Measurements from ENCODE around the genes XKRX, GPRASP1, GPRASP3 and TMSB15B.

- PRO-cap: no peak
Measured at GRCh38 chrX:90115665-90116057, 194.0 kb downstream of the TGIF2LX start.

GRCh38 chrX:91780628-91781109 is 1.5 kb downstream of the PCDH11X start:
- PRO-cap: no peak

DNA sequence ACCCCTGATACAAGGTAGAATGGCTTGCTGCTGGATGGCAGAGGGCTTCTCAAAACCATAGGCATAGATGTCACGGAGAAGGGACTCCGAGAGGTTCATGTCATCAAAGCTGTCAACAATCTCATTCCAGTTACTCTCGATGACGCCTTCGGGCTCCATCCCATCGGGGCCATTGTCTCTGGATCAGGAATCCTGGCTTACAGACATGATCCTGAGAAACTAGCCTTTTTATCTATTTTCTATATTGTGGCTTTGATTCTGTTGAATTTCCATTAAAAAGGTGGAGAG is 335.0 kb downstream of the PCDH11X start:
- PRO-cap: no peak

DNA sequence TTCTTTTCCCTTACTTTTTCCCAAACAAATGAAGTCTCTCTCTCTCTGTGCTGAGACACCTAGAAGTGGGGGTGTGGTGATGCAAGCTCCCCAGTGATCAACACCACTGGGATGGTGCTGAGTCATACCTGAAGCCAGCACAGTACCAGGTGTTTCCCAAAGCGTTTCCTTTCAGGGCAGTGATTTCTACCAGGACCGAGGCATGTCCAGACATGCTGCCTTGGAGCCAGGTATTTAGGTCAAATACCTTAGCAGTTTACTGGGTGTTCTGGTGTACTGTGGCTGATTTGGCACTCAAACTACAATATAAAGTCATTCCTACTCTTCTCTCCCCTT is 726.5 kb downstream of the FAM133A start:
- PRO-cap: no peak

- PRO-cap: no peak
Measured at GRCh38 chrX:95218943-95219468, 1465.6 kb upstream of the DIAPH2 start.

DNA sequence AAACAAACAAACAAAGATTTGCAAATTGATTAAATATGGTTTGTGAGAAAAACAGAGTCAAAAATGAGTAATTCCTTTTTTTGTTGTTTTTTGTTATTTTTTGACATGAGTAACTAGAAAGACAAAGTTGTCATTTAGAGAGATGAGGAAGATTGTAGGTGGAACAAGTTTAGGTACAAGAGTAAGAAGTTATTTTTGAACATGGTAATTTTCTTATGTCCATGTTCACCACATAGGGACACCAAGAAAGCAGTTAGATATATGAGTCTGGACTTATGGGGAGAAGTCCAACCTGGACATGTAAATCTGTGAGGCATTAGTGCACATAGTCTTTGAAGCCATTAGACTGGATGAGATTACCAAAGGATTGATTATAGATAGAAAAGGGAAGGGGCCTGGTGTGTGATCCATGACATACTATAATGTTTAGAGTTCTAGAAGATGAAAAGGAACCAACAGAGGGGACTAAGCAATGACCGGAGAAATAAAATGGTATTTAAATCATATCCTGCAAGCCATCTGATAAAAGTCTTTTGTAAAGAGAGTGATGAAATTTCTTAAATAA is 286.3 kb downstream of the RPA4 start:
- PRO-cap: no peak

GRCh38 chrX:97201346-97201839 is 317.7 kb downstream of the RPA4 start:
- PRO-cap: no peak

GRCh38 chrX:100928345-100929809 is at the start of gene XKRX:
Gene XKRX, minus strand, starts transcription at chrX:100928917.
- PRO-cap: no peak

DNA sequence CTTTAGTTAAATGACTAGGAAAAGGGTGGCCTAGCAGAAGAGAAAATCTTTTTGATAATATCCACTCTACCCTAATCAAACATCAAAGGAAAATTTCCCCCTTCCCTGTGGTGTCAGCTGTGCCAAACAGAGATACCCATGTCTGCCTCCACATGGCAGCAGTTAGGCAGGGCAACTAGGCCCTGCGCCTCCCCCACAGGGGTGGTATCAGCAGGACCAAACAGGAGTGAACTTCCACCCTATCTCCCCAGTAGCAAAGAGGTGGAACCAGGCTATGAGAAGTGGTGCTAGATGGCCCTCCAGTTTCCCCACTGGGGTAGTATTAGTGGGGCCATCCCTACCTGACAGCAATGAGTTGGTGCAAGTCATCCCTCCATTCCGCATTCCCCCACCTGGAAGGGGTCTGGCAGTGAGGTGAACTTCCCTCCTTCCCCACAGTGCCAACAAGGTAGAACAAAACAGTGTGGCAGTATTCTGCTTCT is 19.9 kb upstream of the XKRX start:
- PRO-cap: no peak

GRCh38 chrX:102126786-102127277 is 1.4 kb downstream of the TCEAL2 start:
- PRO-cap: no peak

- PRO-cap: no peak
Measured at GRCh38 chrX:102651103-102651648, at the start of gene GPRASP1. Gene GPRASP1, plus strand, starts transcription at chrX:102651483.

- PRO-cap: bidirectional peak, plus-strand start at chrX:102720749, minus-strand start at chrX:102720632
Measured at GRCh38 chrX:102720344-102720858, at the start of gene GPRASP3. Gene GPRASP3, plus strand, starts transcription at chrX:102720743.

DNA sequence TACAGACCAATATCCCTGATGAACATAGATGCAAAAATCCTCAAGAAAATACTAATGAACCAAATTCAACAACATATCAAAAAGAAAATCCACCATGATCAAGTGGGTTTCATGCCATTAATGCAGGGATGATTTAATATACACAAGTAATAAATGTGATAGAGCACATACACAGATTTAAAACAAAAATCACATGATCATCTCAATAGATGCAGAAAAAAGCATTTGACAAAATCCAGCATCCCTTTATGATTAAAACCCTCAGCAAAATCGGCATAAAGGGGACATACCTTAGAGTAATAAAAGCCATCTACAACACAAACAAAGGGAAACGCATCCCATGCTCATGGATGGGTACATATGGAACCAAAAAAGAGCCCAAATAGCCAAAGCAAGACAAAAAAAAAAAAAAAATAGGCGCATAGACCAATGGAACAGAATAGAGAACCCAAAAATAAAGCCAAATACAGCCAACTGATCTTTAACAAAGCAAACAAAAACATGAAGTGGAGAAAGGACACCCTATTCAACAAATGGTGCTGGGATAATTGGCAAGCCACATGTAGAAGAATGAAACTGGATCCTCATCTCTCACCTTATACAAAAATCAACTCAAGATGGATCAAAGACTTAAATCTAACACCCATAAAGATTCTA is 22.1 kb upstream of the RAB40AL start:
- PRO-cap: no peak

DNA sequence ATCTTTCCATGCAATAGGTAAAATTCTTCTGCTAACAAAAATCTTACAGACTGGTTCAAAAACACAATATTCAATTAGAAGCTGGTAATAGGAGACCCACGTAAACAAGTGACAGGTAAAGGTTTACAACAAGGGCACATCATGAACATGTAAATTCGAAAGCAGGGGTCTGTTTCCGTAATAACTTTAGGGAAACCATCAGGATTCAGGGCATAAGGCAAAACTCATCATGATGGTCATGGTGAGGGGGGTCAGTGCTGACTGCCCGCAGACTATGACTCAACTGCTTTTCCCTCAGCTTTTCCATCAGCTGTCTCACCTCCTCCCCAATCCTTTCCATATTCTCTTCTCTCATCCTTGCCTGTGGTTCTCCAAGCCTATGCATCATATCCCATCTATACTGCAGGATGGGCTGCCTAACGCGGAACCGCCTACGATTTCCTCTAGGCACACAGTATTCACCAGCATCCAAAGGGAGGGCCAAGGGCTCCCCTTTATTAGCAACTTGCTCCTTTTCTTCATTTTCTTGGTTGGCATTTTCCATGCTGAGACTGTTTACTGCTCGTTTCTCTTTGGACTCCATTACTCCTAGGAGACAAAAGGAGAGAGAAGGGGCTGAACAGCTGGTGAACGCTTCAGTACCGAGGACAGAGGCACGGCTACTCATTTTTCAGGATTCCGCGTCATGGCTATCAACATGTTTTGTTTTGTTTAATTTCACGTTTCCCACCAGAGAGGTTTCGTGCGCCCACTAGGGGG is 1.1 kb downstream of the BEX1 start:
- PRO-cap: unidirectional peak, plus-strand start at position 582 of the sequence

DNA sequence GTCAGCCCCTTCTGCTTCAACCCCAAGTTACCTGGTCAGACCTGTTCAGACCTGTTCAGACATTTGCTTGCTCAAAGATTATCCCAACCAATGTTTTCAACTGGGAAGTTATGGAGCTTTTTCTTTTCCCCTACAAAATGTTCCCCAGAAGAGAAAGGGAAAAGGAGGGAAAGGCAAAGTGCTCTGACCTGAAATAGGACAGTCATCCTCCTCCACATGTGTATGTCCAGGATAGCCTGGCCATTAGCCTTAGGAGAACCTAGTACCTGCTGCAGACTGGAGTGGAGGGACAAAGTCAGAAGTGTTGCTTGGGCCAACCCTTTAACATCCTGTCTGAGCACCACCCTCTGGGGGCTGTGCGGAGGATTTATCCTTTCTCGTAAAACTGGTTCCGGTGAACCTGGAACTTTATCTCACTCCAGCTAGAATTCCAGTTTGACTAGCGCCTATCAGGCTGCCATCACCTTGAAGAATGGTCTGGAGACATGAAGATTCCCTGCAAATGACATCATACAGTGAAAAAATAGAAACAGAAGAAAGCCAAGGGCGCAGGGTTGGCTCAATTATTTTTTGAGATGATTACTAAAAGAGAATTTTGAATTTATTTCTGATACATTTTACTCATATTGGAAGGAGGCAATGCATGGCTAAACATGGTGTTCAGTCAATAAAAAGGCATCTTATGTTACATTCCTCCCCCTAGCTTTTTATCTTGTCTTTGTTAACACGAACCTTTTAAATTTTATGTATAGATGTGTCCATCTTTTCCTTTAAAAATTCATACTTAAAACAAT is 4.0 kb downstream of the TCEAL8 start:
- PRO-cap: no peak

GRCh38 chrX:103502874-103503417 is 16.3 kb downstream of the RAB40A start:
- PRO-cap: no peak

- PRO-cap: no peak
Measured at GRCh38 chrX:103535712-103536795, 16.8 kb upstream of the RAB40A start.

DNA sequence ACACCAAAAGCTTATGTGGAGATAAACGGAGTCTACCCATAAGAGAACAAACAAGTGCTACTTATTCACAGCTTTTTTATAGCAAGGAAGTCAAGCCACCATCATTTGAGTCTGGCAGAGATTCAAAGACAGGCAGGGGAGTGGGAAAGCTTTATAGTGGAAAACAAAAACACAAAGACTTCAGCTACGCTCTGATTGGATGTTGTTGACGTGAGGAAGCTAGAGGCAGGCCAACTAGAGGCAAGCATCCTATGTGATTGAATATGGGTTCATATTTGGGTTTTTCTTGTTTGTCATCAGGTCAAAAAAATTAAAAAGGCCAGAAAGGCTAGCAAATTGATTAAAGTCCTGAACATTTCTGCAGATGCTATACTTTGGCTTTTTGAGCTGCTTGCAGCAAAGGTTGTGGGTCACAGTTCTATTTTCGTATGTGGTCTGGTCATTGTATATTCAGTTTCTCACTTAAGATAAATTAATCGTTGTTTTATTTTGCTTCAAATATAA is 668 bp upstream of the TCEAL4 start:
- PRO-cap: no peak

- PRO-cap: no peak
Measured at GRCh38 chrX:103742208-103742707, 31.5 kb downstream of the TMEM31 start.

GRCh38 chrX:103962357-103962776 is at the start of gene TMSB15B:
Gene TMSB15B, plus strand, starts transcription at chrX:103962627.
- PRO-cap: no peak